Frontal cortex (tissue), 2 donors: ENCODE measurements around the genes PTPRC, KIF21B and IGFN1.

DNA sequence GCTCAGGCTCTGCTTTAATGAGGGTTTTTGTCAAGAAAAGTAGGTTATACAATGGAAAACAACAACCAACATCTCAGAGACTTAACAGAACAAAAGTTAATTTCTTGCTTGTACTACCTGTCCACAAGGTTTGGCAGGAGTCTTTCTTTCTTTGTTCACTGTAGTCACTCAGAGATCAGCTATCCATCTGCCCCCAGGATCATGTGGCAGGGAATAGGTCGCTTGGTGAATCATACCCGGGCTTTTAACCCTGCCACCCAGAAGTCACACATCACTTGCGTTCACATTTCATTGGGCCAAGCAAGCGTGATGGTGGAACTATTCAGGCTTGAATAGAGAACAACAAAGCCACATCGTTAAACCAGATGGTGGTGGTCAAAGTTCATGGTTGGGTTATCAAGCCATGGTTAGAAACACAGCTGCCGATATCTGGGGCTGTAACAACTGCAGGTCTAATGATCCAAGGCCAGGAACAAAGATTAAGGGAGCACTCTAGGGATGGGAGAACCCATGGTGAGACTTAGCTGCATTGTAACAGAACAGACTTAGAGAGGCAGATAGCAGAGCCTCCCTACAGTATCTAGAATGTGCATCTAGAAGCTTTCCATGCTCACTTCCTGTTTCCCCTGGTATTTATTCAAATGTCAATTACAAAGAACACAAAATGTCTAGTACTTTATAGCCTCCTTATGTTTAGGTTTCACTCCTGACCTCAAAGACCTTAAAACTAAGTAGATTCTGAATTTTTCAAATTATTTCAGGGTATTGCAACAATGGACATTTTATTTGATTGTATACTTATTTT, 40.0 kb upstream of the PTPRC start:
- RAMPAGE, long total RNA, result no peak

- RAMPAGE, long total RNA, result no peak
Observed at GRCh38 chr1:198638739-198639346, at the start of gene PTPRC. PTPRC (plus strand) TSS chr1:198639040.

DNA sequence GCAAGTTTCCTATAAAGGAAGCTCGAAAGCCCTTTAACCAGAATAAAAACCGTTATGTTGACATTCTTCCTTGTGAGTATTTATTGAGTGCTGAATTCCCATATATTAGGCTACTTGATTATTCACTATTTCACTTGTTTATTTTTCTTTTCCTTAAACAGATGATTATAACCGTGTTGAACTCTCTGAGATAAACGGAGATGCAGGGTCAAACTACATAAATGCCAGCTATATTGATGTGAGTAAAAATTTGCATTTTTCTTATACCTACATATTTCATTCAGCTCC, 93.4 kb downstream of the PTPRC start:
- RAMPAGE, long total RNA, result no peak

DNA sequence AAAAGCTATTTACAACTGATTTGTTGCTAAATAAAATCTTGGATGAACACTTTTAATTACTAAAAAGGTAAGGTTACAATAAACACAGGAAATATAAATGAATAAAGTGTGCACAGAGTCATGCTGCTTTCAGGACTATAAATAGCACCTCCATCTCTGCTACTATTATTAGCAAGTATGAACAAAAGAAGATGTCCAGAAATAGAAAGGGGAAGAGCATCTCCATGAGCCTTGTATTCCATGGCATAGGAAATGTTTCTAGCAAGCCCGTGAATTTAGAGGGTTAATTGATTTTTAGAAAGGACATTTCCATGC, 45.1 kb downstream of the NR5A2 start:
- RAMPAGE, long total RNA, result no peak

DNA sequence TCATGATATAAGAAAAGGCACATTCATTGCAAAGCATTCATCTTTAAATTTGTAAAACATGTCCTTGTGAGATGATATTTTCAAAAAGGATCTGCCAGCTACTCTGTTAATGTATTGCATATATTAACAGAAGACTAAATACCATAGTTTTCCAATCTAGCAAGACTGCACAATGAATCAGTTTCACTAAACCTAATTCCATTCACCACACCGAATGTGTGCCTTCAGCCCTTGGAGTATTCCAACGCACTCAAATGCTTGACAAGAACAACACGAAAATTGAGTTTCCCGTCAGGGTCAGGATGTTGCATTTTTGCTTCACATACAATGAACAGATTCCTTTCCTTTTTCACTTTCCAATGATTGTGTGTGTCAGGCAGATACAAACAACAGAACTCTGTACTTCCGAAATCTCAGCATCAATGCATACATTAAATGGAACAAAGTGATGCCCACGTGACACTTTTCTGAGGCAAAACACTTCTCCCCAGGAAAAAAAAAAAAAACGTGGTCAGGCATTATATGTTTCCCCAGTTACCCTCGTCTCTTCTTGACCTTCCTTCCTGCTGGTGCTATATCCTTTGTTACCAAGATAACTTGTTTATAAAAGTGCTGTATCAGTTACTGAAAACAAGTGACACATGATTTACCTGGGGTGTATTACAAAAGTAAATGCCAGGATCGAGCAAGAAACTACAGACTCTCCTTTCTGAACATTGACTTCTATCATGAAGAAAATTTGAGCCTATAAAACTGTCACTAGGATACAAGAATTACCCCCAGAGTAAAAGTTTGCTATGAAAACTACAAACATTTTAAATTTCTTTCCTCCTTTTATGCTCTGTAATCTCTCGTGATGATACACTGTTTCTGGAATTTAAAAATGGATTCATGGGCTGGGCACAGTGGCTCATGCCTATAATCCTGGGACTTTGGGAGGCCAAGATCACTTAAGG, 181.7 kb downstream of the ZNF281 start:
- RAMPAGE, long total RNA, result no peak

GRCh38 chr1:200314184-200314732, 95.6 kb downstream of the ZNF281 start:
- RAMPAGE, long total RNA, result no peak

- RAMPAGE, long total RNA, result no peak
Observed at GRCh38 chr1:200415570-200416676, 6.1 kb upstream of the ZNF281 start.

DNA sequence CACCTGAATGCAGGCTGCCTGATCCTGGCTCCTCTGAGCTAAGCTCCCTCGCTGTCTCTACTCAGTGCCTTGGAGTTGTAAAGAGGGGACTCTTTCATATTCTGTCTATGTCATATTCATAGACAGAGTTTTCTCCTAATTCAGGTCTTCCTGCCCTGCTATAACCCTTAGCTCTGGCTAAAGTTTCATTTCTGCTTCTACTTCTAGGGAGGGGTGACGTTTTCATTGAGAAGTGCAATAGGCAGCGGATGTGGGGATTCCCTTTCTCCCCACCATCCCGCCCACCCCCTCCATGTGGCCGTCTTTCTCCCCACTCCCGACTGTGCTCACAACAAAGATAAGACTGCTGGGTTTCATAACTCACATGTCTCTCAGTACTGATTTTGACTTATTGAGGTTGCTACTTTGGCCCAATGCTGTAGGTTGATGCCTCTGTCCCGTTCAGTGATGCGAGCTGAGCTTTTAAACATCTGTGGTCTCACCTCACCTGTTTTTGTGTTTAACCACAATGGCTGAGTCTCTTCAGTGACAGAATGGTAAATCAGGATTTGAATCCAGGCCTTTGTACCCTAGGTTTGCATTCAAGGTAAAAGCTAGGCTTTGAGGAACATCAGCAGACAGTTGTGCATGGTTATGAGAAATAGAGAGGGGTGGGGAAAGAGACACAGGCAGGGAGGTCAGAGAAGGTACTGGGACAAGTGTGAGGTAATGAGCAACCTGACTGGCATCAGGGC, 7.8 kb upstream of the KIF14 start:
- RAMPAGE, long total RNA, result no peak

GRCh38 chr1:200674705-200675276, 5.1 kb upstream of the DDX59 start:
- RAMPAGE, long total RNA, result no peak

- RAMPAGE, long total RNA, result no peak
Observed at GRCh38 chr1:201021004-201021676, 2.4 kb downstream of the KIF21B start.

GRCh38 chr1:201023294-201024072, at the start of gene KIF21B:
KIF21B (minus strand) TSS chr1:201023714.
- RAMPAGE, long total RNA, result no peak

DNA sequence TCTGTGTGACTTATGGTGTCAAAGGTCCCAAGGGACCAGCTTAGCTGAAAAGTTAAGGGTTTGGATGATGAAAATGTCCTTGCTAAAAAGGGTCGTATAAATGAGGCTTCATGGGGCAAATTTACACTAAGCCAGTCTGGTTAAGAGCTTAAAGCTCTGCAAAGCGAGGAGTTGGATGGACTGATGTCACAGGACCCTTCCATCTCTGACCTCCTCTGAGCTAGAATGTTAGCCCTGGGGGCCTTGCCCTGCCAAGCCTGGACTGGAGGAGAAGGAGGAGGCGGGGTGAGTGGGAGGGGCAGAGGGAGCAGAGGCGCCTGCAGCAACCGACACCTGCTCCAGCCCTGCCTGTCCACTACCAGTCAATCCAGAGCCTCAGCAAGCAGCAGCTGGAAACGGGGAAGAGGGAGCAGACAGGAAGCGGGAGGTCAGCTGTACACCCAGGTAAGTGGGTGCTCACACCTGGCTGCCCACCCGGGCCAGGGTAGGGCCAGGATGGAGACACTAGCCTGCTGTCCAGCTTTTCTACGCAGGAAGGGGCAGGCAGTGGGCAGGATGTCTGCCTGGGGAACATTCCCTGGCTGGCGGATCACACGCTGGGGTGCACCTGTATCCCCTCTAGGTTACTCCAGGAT, at the start of gene IGFN1:
Gene IGFN1 (plus strand): TSS at position 361 of the 635 bp plus-strand sequence.
- RAMPAGE, long total RNA, result no peak

GRCh38 chr1:201259722-201260737, 23.3 kb upstream of the PKP1 start:
- RAMPAGE, long total RNA, result no peak

GRCh38 chr1:201268556-201269152, 14.7 kb upstream of the PKP1 start:
- RAMPAGE, long total RNA, result no peak

DNA sequence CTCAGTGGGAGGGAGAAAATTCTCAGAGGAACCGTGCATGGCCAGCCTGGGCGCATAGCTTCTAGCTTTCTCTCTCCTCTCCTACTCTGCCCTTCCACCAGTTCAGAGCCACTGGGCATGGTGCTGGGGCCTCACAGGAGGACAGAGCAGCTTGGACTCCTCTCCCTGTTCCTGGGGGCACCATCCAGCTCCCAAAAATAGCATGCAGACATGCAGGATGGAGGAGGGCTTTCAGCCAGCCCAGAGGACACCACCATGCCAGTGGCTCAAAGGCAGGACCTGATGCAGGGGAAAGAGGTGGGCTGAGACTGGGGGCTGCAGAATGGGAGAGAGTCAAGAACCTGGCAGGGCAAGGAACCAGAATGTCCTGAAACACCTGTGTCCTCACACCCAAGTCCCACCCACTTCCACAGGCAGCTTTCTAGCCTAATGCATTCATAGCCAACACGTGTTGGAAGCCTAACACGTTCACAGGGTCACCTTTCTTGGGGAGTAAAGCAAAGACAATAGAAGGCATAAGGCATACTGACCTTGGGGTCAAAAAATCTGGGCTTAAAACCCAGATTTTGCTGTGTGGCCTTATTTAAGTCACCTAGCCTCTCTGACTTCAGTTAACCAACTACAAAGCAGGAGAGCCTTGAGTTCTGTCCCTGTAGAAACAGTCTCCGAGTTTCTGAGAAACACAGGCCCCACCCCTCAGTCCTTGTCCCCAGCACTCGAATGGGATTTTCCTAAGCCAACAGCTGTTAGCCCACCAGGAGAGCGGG, 1.6 kb downstream of the TNNT2 start:
- RAMPAGE, long total RNA, result no peak

- RAMPAGE, long total RNA, result no peak
Observed at GRCh38 chr1:201382430-201382846, 5.0 kb upstream of the TNNT2 start.

DNA sequence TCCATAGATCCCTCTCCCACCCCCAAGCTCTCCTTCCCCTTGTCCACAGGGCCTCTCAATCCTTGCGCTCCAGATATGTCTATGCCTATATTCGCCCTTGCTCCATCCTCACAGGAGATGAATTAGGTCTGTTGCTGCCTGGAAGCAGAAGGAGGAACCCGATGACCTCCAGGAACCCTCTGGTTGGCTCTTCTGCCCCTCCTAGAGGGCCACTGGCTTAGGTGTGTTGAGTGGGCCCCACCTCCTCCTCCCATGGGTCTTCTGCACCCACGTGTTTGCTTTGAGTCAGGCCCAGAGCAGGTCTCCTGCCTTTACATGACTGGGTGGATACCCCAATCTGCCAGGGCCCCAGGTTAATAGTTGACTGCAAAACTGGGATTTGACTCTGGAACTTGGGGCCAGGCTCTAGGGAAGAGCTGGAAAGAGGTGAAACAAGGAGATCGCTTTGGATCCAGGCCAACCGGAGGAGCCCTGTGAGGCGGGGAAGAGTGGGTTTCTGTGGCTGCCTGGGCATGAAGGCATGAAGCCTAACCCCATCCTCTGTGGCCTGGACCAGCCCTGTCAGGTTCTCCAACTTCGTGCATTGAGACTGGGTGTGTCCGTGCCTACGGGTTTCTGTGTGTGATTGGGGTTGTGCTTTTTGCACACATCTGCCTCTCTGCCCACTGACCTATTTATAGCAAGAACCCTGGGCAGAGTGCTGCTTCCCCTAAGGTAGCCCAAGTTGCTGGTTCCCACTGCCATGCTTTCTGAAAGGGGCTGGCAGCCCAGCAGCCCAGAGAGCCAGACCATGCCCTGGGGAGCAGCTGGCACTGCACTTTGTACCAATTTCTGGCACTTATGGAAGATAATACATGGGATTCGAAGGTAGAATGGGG, 7.8 kb upstream of the LAD1 start:
- RAMPAGE, long total RNA, result no peak

DNA sequence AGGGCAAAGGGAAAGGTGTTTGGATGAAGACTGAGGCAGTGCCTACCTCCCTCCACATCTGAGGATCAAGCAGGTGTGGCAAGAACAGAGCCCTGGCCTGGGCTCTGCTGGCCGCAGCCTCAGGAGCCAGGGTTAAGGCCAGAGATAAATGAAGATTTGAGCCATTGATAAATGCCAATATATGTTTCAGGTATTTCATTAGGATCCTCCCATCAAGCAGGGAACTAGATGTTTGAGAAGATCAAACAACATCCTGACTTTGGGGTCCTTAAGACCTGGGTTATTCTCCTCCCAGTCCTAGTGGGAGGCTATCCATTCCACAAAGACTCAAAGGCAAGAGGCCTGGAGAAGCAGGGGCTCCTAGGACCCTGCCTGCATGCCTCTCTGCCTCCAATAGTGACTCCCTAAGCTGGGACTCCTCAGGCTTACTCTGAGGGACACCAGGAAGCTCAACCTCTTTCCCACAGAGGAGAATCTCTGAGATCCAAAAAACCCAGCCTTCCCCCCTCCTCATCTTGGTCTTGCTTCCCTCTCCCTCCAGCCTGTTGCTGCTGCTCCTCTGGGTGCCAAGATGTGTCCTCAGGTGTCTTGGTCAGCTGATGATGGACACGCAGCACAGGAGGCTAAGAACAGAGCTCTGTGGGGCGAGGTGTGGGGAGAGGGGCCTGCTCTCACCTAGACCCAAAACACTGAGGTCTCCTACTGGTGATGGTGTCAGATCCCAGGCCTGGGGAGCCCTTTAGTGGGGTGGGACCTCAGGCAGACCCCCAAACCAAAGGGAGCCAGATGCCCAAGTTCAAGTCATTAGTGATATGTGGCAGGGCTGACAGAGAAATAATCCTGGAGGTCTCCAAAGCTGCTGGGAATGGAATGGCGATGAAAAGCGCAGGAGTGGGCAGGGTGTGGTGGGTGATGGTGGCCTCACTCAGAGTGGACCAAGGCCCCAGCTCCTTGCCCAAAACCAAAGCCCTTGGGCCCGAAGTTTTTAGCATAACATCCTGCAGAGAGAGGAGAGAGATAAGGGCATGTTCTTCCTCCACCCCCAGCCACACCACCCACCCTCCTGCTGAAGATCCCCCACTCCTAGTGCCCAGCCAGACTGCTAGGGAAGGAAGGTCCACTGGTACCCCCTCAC, 15.2 kb upstream of the PHLDA3 start:
- RAMPAGE, long total RNA, result no peak

DNA sequence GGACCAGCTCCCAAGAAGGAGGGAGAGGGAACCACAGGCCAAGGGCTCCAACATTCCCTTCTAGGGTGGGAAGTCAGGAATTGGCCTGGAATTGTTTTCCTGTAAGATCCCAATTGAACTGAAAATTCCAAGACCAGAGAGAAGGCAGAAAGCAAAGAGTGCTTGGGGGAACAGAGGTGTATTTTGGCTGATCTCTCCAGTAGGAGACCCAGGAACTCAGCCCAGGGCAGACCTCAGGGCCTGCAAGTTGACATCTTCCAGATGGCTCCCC, 14.9 kb downstream of the CSRP1 start:
- RAMPAGE, long total RNA, result no peak

- RAMPAGE, long total RNA, result no peak
Observed at GRCh38 chr1:201505846-201506456, 972 bp downstream of the CSRP1 start.